Smooth muscle cell (in vitro differentiated cells): ENCODE data around the genes PDF and TMED6.

DNA sequence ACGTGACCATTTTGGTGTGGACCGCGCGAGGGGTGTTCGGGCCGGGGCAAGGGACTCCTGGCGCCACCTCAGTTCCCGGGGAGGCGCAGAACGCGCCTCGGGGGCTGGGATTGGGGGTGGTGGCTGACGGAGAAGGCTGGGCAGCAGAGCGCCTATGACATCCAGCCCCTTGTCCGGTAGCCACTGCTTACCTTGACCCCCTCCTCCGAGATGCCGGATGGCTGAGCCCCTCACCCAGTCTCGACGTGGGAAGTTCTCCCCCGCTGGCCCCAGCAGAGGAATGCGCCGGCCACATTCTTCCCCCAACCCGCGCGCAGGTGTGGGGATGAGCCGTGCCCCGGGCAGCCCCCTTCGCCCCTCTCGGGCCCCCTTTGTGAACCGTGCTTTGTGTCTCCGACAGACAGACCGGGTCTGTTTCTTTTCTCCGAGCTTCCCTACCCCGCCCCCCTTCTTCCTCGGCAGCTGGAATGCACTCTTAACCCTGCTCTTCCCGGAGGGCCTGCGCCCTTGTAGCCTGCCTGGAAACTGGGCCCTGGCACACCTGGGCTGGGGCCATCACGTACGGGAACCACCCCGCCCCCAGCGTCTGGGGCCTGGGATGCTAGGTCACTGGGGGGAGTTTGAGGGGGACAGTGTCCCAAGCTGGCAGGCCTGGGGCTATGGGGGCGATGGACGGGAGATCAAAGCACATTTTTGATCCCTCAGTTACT is 834 bp downstream of the CDH3 start:
- RAMPAGE, long total RNA: no peak

DNA sequence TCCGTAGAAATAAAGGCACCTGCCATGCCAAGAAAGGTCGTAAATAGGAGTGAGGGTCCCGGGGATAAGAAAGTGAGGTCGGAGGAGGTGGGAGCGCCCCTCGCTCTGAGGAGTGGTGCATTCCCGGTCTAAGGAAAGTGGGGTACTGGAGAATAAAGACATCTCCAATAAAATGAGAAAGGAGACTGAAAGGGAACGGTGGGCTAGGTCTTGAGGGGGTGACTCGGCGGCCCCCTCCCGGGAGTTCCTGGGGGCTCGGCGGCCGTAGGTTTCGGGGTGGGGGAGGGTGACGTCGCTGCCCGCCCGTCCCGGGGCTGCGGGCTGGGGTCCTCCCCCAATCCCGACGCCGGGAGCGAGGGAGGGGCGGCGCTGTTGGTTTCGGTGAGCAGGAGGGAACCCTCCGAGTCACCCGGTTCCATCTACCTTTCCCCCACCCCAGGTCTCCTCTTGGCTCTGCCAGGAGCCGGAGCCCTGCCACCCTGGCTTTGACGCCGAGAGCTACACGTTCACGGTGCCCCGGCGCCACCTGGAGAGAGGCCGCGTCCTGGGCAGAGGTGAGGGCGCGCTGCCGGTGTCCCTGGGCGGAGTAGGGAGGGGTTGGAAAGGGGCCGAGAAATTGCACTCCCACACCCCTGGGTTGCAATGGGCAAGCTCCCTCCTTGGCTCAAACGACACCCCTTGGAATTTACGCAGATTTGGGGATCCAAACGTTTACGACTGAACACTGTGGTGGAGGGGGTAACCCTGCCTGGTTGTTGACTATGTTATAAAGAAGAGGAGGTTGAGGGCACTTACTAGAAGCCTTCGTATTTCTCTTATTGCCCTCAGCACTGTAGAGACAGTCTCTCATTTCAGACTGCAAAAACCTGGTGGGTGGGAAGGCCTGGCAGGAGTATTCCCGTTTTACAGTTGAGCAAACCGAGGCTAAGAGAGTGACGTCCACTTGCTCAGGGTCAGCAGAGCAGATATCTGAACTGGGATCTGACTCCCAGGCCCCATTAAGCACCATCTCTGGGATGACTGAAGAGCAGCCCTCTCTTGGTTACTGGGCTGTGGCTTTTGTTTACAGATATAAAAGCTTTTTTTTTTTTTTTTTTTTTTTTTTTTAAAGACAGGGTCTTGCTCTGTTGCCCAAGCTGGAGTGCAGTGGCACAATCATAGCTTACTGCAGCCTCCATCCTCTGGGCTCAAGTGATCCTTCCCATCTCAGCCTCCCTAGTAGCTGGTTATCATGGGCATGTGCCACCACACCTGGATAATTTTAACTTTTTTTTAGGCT is 1.2 kb downstream of the CDH1 start:
- RAMPAGE, long total RNA: no peak

- RAMPAGE, long total RNA: no peak
Observed at GRCh38 chr16:69109400-69109912, 4.0 kb downstream of the HAS3 start.

GRCh38 chr16:69324050-69325230 is 5.9 kb downstream of the PDF start:
- RAMPAGE, long total RNA: no peak

DNA sequence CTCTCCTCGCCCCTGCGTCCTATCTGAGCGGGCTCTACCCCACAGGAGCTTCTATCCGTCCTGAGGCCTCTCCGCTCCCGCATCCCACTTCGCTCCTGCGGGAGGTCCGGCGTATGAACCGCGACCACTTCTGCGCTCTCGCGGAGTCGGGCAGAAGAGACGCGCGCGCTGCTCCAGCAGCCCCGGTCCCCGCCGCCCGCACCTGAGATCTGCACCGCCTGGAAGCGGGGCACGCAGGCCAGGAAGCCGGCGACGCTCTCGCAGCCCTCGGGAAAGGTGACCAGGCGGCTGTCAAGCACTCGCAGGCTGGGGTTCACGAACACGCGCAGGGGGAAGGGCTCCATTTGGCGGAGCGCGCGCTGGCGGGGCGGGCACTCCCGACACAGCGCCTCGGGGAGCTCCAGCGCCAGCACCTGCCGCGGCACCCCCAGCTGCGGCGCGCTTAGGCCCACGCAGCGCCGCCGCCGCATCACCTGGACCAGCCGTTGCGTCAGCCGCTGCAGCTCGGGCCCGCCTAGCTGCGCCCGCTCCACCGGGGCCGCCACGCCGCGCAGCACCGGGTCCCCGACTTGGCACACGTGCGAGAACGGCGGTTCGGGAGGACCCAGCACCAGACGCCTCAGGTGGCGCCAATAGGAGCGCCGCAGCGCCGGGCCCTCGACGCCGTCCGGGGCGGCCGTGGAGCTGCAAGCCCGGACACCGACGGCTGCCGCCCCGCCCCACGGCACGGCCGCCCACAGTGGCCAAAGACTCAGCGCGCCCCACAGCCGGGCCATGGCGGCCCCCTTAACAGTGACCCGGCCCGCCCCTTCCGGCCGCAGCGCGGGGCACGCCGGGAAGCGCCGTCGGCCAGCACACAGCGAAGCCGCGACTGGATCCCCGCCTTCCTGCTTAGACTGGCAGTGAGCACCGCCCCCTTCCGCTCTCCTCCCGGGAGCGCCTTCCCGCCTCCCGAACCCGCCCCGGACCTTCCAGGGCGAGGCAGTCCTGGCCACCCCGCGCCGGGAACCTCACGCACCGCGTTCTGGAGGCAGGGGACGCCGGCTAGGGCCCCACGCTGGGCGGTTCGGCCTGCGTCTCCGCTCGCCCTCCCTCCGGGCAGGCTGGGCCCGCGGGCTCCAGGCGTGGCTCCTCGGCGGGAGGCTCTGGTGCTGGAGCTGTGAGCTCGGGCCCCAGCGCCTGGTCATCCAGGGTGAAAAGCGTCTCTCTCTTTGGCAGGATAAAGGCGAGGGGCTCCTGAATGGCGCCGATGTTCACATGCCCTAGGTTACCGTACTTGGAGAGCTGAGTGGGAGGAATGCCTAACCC is at the start of gene PDF:
PDF (minus strand) TSS at position 794 of the 1,308 bp plus-strand sequence.
- RAMPAGE, long total RNA: no peak

DNA sequence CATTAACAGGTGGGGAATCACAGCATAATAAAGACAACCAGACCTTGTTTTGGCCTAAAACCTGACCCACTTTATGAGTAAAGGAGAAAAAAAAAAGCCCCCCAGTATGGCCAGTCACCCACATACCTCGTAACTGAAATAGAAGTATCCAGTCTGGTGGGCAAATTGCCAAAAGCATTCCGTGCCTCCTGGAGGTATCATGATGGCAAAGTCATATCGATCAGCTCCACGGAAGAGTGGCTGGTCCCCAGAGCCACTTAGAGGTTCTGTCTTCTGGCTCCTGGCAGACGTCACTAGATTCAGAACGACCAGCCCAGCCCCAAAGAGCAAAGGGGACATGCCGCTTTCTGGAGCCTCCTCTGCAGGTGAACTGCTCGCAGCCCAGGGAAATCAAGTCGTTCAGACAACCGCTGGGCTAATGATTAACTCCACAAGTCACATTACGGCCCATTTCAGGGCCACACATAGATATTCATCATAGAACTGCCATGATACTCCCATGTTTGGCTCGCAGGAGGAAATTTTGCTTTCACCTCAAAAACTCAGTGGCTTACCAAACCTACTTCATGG is at the start of gene TMED6:
TMED6 (minus strand) TSS at position 372 of the 570 bp plus-strand sequence.
- RAMPAGE, long total RNA: no peak

- RAMPAGE, long total RNA: no peak
Observed at GRCh38 chr16:69383799-69384866, 1.7 kb downstream of the TERF2 start.

- RAMPAGE, long total RNA: no peak
Observed at GRCh38 chr16:69423026-69423701, 1.3 kb upstream of the CYB5B start.

GRCh38 chr16:69428962-69429770 is 4.7 kb downstream of the CYB5B start:
- RAMPAGE, long total RNA: no peak

DNA sequence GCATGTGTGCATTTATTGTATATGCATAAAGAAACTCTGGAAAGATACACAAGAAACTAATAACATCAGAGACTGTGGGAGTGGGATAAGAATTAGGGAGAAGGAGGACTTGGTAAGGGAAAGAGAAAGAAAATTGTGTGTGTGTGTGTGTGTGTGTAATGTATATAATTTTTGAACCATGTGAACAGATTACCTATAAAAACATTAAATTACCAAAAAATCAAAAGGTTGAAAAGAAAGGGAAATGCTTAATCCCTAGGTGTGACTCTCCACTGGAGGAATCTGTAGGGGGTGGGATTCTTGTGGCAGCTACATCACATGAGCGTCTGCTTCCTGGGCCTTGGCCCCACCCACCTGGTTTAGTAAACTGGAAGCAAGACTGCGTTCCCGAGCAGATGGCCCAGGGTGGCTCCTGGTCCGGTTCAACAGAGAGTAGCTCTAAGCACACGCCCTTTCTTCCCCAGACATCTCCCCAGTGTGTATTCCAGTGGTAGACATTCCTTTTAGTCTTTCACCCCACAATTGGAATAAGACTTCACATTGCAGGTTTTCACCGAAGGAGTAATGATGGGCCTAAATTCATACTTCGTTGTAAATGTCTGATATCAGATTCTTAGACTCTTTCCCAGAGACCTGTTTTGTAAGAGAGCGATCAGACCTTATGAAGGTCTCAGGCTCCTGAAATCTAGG is 36.2 kb upstream of the NFAT5 start:
- RAMPAGE, long total RNA: no peak

- RAMPAGE, long total RNA: no peak
Observed at GRCh38 chr16:69689706-69690316, 36.5 kb downstream of the NQO1 start.

DNA sequence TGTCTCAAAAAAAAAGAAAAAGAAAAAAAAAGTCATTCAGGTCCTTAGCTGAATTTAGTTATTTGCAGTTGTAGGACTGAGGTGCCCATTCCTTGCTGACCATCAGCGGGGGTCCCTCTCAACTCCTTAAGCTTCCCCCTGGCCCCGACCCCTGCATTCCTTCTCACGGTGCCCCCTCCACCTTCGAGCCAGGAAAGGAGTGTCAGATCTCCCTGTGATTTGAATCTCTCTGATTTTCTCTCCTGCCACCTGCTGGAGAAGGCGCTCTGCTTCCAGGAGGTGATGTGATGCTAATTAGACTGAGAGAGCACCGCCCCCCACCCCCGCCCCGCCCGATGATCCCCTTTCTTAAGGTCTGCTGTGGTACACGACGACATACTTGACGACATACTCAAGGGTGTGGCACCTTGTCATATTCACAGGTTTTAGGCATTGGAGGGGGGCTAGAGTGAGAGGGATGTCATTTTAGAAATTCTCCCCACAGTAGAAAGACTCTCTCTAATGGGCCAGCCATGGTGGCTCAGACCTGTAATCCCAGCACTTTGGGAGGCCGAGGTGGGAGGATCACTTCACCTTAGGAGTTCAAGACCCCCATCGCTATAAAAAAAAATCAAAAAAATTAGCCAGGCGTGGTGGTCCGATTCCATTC is 91.5 kb upstream of the CLEC18A start:
- RAMPAGE, long total RNA: no peak

DNA sequence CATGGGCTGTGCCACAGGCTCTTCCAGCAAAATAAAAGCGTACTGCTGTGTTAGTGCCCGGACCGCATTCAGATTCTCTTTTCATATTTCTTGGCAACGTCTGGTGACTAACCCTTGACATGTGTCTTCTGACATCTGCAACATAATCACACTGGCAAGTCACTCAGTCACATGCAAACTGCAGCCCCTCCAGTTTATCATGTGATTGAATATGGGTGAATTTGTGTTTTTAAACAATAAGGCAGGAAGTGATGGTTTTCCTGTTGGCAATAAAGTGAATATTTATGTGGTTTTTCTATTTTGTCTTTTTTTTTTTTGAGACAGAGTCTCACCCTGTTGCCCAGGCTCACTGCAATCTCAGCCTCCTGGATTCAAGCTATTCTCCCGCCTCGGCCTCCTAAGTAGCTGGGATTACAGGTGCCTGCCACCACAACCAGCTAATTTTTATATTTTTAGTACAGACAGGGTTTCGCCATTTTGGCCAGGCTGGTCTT is 75.2 kb downstream of the CLEC18A start:
- RAMPAGE, long total RNA: no peak

DNA sequence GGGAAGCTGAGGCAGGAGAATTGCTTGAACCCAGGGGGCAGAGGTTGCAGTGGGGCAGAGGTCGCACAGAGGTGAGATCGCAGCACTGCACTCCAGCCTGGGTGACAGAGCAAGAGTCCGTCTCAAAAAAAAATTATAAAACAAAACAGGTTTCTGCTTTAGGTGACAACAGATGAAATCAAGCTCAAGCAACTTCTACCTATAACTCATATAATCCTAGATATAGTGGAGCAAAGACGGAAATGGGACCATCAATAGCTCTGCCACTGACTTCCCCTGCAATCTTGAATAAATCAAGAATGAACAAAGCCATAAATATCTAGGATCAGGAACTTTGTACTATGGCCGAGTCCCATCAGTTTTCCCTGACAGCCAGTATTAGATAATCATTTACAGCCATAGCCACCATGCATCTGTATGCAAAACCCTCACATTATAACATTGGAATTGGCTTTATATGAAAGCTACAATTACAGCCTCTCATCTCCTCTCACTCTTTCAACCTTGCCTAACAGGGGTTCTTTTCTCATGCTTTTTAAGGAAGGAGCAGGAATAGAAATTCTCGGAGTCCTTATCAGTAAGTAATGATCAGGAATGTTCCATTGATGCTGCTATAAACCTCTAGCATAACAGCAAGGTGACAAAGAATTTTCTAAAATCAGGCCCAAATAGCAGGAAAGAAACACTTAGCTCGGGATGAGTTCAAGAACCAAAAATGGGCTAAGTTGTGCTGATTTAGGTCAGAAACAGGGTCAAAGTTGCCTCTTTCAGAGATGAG is 53.3 kb upstream of the PDPR start:
- RAMPAGE, long total RNA: no peak

- RAMPAGE, long total RNA: no peak
Observed at GRCh38 chr16:70249593-70250464, 1.9 kb downstream of the EXOSC6 start.

GRCh38 chr16:70403793-70404304 is 35.1 kb downstream of the ST3GAL2 start:
- RAMPAGE, long total RNA: no peak

DNA sequence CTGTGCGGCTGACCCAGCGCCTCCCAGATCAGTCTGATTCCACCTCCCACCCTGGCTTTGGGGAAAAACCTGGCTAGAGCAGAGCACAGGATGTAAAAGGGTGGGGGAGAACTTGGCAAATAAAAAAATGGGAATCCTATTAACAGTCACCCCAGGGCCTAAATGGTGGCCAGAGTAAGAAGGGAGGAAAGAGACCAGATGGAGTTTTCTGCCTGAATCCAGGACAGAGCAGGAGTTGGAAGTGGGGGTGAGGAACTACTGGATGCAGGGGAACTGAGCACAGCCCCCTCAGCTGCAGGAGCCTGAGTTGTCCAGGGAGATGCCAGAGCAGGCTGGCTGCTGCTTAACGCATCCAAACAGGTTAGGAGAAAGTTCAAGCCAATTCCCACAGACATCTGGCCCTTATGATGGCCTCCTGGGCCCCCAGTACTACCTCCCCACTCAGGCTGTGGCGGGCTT is 10.1 kb downstream of the ST3GAL2 start:
- RAMPAGE, long total RNA: no peak

DNA sequence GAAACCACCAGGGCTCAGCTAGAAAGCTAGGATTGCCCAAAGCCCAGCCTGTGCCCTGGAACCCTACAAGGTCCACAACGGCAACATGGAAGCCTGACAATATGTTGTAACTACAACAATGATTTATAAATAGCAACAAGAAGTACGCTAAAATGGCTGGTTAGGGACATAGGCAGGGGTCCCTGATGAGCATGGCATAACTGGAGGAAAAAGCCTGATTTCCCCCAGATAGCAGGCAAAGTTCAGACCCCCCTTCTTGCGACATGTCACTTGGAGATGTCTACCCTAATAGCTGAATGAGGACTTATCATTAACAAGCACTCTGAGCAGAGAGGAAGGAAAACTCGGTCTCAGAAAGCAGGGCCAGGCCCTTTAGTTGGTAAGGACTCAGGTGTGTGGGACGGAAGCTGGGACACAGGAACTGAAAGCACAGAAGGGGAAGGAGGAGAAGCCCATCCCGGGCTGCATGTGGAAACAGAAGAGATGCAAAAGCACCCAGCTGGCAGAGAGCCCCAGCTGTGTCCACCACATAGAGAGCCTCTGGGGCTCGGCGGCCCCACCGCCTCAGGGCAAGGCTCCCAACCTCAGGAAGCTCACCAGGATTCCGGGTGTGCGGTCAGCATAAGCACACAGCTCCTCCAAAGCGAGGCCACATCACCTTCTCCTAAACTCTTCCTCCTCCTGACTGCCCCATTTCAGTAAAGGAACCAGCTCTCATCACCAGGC is 6.3 kb downstream of the ST3GAL2 start:
- RAMPAGE, long total RNA: no peak

DNA sequence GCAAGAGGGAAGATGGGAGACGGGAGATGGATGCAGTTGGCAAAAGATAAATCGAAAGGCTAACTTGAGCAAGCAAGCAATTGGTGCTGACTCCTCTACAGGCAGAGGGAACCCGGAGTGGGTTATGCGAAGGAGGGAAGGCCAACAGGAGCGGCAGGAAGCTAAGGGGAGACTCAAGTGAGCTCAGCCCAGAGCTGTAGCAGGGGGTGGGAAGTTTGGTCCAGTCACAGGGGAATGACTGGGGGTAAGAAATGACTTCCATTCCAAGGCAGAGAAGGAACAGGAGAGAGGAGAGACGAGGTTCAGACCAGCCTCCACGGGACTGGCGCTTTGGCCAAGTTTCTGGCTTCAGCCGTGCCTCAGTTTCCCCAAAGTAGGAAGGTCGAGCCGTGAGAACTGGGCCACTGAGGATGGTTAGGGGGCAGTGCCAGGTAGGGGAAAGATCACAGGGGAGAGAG is 827 bp downstream of the ST3GAL2 start:
- RAMPAGE, long total RNA: no peak

DNA sequence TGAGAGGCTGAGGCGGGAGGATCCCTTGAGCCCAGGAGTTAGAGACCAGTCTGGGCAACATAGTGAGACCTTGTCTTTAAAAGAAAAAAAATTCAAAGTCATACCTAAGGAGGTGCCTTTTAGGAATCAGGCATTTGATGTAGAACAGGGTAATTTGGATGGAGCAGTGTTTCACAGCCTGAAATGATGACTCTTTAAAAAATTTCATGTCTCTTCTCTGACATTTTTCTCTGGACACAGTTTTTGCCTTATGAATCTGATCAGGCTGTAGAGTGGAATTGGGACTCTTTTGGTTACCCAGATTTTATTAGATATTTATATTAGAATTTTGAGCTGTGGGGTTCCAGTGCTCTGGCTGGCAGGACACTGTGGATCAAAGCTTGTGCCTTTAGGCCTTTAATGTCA is 14.2 kb downstream of the SF3B3 start:
- RAMPAGE, long total RNA: no peak